Bronchus fibroblast of lung (primary cell): ENCODE measurements around a stretch of chr19.

- RAMPAGE, long total RNA: no peak
These were observed 3.4 kb upstream of the UBE2M start for GRCh38 chr19:58561819-58562242.

DNA sequence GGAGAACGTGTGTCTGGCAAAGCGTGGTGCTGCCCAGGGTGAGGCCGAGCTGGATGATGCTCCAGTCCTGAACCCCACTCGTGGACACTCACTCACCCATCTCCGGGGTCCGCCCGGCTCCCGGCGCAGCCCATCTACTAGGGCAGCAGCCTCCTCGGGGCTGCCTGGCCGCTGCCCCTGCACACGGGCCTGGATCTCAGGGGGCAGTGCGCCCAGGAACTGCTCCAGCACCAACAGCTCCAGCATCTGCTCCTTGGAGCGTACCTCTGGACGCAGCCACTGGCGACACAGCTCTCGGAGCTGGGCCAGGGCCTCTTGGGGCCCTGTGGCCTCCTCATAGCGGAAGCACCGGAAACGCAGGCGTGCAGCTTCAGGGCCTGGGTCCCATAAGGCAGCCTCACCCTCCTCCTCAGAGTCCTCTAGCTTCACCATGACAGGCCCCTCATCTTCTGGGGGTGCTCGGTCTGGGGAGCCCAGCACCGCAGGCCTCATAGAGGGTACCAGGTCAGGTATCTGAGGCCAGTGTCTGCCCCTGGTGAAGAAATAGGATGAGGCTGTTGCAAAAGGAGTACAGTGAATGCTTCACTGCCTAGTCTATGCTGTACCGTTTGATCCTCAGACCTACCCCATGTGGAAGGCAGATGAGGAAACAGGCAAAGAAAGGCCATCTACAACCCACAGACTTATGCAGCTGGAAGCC, 2.1 kb downstream of the MZF1 start:
- RAMPAGE, long total RNA: no peak